ENCODE data around the gene USH2A.

DNA sequence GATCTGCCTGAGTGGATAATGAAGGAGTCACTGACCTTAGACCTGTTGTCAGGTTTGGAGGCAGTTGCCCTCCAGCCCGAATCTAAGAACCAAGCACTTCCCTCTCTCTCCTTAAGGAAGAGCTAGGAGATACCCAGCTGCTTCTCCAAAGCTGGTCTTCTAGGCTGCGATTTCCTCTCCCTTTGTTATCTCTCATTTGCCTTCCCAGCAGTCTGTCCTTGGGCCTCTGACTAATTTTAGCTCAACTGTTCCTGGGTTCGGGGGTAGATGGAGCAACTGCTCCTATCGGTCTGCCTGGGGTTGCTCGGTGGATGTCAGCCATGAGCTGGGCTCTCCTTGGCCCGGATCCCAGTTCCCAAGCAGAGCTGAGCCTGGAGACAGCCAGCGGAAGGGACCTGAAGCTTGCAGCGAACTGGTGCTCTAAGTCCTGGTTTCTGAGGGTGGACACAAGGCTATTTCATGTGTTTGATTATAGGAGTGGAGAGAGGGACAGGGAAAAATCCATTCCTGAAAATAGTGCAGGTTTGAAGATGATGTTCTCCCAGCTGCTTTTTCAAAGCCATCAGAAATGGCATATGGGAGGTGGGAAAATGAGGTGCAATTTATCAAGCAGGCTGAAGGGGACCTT lies 423.0 kb downstream of the RPS6KC1 start:
- PRO-cap, result no peak

- PRO-cap, result no peak
Observed at GRCh38 chr1:213725095-213725728, 262.6 kb upstream of the PROX1 start.

DNA sequence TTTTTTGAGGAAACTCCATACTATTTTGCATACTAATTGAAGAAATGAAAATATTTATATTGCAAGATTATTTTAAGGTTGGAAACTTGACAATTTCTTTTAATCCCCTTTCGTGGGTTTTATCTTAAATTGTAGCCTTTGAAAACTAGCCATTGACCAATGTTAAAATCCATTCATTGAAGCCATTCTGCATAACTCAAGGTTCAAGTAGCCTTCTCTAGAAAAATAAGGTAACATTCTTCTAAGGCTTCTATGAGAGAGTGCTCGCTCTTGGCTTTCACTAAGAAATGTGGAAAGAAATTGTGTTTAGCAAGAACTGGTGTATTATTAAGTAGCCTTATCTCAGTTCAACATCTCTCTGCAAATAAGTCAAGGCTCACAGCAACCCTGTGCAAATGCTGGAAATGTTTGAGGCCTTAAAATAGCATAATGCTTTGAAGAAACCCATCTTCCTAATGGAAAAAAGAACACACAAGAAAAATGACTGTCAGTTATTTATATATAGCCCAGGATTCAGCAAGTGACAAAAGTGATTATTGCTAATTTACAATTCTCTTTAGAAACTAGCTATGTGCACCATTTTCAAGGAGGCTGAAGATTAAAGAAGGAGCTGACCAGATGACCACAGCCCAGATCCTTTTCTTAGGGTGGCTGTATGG lies 254.1 kb upstream of the PROX1 start:
- PRO-cap, result no peak

GRCh38 chr1:213989368-213990124 lies 1.8 kb downstream of the PROX1 start:
- PRO-cap, result unidirectional peak, minus-strand start at chr1:213989872

- PRO-cap, result no peak
Observed at GRCh38 chr1:214002226-214002789, 14.5 kb downstream of the PROX1 start.

DNA sequence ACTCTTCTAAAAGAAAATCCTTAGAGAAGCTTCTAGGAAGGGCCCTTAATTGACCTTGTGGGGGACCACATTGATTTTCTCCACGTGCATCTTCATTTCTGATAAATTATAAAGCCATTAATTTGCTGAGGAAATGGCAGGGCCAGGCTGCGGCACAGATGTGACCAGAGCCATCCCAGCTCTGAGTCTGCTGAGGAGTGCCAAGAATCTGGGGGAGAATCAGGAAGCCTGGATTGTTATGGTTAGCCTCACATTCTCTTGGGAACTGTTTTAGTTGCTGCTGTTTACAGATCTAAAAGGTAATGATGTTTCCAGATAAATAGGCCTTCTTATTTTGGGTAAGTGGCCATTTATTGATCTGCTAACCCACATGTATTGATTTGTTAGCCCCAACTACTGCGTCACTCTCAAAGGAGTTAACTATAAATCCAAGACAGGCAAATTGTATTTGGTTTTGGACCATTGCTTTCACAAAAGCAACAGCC lies 16.3 kb downstream of the PROX1 start:
- PRO-cap, result no peak

DNA sequence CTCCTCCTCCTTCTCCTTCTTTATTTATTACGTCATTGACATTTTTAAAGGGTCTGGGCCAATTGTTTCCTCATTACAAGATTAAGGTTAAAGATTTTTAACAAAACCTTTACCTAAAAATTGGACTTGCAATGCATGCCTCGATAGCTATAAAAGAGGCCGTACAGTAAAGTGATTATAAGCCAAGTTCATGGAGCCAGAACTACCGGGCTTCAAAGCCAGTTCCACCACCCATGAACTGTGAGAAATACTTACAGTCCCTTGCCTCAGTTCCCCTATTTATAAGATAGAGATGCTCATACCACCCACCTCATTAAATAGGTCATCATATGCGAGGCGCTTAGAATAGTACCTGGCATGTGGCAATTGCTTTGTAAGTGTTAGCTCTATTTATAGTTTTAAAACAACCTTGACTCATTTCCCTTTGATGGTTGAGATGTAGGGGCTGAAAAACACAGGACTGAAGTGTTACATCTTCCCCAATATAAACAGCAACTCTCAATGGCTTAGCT lies 19.9 kb upstream of the SMYD2 start:
- PRO-cap, result no peak

- PRO-cap, result no peak
Observed at GRCh38 chr1:214383093-214383746, 102.3 kb downstream of the SMYD2 start.

GRCh38 chr1:214384292-214384800 lies 103.4 kb downstream of the SMYD2 start:
- PRO-cap, result no peak

DNA sequence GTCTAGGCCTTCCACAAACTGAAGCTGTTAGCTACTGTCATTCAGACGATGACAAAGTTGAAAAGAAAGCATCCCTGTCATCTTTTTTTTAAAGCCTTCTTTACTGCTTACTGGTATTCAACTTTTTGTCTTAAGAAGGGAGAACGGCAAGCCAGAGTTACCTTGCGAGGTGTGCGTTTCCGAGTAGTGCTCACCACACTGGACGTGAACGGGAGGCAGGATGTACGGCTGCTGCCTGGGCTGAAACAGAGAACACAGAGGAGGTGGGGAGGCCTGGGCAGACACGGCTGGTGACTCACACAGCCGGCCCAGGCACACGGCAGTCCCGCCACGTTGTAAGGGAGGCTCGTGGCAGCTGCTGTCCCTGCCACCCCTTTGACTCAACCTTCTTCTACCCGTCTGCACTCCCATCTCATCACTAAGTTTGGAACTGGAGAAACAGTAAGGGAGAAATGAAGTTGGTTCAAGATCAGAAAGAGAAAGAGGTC lies 105.8 kb downstream of the SMYD2 start:
- PRO-cap, result no peak

- PRO-cap, result no peak
Observed at GRCh38 chr1:214505162-214505474, 46.3 kb downstream of the PTPN14 start.

GRCh38 chr1:214641024-214641665 lies 38.1 kb downstream of the CENPF start:
- PRO-cap, result no peak

DNA sequence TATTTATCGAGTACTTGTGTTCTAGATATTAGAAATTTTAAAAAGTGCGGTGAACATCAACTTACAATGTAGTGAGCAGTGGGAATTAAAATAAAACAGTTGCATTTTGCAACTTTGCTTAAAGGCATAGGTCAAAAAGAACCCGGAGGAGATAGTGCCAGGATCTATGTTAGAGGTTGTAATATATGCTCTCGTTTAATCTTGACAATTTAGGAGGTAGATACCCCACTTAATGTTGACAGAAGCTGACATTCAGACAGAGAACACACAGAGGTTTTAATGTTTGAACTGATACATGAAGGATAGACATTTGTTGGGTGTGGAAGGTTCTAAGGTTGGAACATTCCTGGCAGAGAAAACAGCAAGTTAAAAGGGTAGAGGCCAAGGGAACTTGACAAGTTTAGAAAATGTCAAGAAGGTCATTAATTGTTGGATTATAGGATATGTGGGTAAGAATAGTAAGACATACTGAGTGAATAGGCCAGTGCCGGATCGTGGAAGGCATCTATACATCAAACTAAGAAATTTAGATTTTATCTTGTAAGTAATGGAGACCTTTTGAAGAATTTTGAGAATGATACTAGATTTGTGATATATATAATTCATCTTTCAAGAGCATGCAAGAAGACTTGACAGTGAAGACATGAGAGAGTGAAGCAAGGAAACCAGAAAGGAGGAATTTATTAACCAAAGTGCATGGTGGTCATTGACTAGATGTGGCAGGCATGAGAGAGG lies 42.0 kb downstream of the KCTD3 start:
- PRO-cap, result no peak

DNA sequence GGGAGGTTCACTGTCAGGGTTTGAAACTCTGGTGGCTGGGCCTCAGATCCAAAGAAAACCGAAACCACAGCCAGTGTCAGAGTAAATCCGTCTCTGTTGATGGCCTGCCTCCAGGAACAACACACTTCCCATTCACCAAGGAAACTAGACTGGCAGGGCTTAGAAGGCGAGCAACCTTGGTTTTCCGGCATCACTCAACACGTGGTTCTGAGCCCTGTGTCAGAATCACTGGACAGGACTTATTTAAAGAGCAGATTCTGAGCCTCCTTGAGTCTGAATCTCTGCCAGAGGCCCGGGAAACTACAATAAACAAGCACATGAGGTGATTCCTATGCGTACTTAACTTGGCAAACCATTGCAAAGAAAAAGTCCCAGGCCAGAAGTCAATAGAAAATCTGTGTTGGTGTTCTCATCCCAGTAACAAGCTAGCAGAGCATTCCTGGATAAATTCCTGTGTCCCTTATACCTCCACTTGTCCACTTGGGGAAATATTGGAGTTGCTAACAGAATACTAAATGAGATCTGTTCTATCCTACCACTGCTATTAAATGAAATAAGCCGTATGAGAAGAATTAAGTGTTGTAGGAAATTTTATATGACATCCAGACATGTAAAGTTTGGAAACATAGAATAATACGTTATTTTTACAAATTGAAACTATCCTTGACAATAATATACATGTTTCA lies 70.1 kb downstream of the KCTD3 start:
- PRO-cap, result no peak

- PRO-cap, result no peak
Observed at GRCh38 chr1:215650468-215651037, 83.4 kb downstream of the KCTD3 start.

DNA sequence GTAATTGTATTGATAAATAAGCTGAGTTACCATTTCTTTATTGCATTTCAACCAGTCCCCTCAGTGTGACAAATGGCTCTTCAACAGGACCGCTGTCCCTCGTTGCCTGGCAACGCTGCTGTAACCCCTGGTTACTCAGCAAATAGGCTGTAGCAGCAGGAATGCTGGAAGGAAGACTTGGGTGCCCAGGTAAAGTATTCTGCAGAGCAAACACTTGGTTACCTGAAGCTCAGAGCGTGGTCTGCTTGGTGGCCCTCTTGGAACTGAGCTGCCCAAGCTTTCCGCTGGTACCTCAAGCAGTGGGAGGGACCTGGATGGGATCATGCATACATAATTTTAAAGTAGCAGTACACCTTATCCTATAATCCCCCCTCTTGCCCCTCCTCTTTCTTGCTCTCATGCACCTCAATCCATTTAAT lies at the start of gene USH2A:
Gene USH2A (minus strand): TSS at position 265 of the 419 bp plus-strand sequence.
- PRO-cap, result no peak

GRCh38 chr1:217076731-217077417 lies 353.6 kb upstream of the ESRRG start:
- PRO-cap, result no peak

DNA sequence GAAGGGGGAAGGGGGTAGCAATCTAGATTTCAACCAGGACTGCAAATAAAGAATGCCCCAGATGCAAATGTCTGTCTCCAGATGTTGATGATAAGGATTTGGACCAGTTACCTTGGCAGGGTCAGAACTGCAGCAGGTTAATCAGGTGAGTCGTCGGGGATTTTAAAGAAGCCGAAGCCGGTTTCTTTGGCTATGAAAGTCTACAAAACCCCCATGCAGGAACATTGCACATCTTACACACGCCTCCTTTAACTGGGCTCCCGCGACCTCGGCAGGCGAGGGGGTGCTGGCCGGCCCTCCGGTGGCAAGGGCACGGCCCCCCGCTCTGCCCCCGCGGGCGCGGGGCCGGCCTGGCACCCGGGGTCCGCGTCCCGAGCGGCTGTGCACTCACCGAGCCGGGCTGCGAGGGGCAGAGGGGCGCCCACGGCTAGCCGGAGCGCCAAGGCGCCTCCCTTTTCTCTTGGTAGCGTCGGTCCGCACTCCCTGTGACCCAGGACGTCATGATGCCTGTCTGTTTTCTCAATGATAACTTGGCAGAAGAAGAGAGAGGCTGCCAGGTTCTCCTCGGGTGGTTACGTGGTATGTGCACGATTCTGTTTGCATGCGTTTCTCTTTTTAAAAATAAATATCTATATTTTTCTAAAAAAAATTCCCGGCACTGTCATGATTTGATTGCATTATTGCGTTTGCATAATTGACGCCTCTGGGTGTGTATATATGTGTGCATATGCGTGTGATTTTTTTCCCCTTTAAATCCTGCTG lies 366.3 kb upstream of the ESRRG start:
- PRO-cap, result bidirectional peak, plus-strand start at position 556 of the sequence, minus-strand start at position 482 of the sequence

DNA sequence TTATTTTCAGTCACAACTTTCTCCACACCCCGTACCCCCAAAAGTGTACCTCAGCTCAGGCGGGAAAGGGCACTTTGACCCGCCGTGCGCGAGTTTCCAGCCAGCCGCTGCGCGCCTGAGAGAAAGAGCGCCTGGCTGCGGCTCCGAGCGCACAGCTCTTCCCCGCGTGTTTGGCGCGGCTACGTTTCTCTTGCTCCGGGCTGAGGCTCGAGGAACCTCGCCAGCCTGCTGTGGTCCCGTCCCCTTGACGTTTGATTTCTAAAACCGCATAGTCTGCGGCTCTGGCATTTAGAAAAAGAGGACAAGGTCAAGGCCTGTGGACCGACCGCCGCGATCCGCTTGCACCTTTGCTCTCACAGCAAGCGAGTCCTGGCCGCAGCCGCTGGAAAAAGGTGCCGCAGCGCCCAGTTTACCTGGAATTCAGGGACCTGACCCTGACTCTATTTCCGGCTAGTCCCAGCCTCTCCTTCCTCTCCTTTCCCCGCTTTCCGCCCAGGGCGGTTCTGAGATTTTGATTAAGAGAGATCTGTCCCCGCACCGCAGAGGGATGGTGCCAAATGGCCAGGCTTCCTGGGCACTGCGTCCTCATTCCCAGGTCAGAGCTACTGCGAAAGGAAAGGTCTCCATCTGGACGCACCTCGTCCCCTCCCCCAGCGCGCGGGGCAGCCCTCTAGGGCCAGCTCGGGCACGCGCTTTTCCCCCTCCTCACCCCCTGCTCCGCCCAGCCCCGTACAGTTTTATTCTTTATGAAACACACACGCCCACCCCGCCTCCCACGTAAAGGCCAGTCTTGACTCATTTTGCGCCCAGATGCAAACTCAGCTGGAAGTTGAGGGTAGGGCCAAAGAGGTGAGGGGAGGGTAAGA lies 411.5 kb upstream of the ESRRG start:
- PRO-cap, result no peak

- PRO-cap, result no peak
Observed at GRCh38 chr1:218312467-218313093, 27.5 kb downstream of the RRP15 start.

Data from gallbladder (tissue), 1 donor.